Measurements from ENCODE around the genes IFITM10 and TSPAN32.

GRCh38 chr11:1672005-1672385 is 25.0 kb upstream of the KRTAP5-6 start:
- RRBS, result no CpG with 5 or more reads among the region's 11 CpGs

DNA sequence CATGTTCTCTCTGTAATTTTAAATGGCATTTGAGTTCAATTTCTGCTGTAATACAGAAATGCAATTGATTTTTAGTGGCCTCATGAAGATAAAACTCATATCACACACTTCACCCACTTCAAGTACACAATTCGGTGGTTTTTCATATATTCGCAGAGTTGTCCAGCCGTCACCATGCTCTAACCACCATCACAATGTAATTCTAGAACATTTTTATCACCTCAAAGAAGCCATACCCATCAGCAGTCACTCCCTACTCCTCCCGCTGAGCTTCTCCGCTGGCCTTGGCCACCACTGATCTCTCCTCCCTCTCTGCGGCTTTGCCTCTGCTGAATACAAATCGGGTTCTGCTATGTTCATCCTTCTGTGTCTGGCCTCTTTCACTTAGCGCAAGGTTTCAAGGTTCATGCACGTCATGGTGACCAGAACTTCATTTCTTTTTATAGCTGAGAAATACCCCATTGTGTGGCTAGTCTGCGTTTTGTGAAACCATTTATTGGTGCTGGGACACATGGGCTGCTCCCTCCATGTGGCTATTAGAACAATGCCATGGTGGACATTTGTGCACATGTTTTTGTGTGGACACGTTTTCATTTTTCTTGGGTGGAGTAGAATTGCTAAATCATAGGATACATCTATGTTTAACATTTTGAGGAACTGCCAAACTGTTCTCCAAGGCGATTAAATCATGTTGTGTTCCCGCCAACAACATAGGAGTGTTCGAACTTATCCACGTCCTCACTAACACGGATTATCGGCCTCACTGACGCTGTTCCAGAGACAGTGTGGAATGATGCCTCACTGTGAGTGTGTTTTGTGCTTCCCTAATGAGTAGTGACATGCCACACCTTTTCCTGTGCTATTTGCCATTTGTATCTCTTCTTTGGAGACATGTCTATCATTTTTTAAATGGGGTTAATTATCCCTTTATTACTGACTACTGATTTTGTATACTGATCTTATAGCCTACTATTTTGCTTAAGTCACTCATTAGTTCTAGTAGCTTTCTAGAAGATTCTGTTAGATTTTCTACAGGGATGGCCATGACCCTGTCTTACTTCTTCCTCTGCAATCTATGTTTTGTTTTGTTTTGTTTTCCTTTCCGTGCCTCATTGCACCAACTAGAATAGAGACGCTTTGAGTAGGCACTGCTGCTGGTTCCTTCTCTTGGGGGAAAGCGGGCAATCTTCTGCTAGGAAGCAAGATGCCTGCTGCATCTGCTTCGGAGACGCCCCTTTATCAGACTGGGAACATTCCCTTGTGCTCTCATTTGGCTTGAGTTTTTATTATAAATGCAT is 24.1 kb upstream of the KRTAP5-6 start:
- RRBS, result no CpG with 5 or more reads among the region's 23 CpGs

DNA sequence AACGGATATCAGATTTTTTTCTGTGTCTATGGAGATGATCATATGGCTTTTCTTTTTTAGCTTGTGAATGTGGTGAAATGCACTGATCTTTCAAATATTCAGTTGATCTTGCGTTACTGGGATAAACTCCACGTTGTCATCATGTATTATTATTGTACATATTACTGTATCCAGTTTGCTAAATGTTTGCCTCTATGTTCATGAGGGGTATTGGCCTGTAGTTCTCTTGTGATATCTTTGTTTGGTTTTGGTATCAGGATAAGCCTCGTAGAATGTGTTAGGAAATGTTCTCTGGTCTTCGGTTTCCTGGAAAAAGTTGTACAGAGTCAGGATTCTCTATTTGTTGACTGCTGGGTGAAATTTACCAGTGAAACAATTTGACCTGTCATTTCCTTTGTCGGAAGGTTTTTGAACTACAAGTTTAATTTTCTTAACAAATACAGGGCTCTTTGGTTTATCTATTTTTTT is 23.2 kb upstream of the KRTAP5-6 start:
- RRBS, result no CpG with 5 or more reads among the region's 6 CpGs

- RRBS, result no CpG with 5 or more reads among the region's 22 CpGs
Measured at GRCh38 chr11:1733858-1734485, 16.4 kb downstream of the IFITM10 start.

- RRBS, result 79% methylated on average over 2 of the region's 15 CpGs
Measured at GRCh38 chr11:1749599-1750387, 602 bp downstream of the IFITM10 start.

DNA sequence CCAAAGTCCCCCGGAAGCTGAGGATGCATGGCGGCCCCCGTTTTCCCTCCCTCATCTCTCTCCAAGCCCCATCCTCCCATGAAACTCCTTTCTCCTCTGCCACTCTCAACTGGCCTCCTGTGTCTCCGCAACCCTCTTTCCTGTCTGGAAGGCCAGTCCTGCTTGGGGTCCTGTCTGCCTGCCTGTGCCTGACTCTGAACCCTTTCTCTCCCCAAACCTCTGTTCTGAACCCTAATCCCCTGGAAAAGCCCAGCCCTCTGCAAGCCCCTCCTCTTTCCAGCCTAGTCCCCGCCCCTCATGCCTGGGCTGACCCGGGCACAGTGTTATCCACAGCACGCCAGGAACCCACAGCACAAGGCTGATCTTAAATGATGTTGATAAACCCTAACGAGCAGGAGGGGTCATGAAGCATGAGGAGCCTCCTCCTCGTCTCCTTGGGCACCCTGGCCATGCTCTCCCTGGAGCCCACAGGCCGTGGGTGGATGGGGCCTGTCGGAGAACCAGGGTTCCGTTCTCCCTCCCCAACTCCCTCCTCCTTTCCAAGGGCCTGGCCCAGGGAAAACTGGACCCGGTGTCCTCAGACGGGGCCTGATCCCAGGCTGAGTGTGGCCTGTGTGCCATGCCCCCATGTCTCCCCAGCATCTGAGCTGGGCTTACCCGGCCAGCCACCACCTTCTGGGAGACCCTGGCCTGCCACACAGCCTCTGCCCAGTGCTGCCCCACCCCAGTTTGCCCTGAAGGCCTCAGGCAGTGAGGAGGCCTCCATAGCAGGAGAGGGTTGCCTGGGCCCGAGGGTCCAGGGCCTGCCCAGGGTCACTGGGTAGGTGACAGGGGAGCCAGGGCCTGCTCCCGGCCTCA is at the start of gene IFITM10:
IFITM10 (minus strand) TSS at position 208 of the 858 bp plus-strand sequence.
- RRBS, result 68% methylated on average over 3 of the region's 17 CpGs

DNA sequence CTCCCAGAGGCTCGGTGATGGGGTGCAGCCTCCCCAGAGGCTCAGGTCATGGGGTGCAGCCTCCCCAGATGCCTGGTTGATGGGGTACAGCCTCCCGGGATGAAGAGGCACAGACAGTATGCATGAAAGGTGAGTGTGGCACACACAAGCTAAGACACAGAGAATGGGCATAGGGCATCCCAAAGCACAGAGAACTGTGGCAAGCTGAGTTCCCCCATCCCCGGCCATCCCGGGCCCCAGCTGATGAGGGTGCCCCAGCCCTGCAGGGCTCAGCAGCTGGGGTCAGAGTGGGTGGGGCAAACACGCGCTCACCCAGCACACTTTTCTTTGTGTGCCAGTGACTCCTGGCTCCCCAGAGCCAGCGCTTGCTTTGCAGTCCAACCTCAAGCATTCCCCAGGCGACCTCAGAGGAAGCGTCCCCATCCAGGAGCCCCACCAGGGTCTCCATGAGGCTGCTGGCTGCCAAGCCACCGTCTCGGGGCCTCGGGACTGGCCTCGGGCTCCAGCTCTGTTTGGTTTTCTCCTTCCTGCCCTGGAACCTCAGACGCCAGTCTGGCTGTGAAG is 4.7 kb upstream of the SYT8 start:
- RRBS, result no CpG with 5 or more reads among the region's 14 CpGs

DNA sequence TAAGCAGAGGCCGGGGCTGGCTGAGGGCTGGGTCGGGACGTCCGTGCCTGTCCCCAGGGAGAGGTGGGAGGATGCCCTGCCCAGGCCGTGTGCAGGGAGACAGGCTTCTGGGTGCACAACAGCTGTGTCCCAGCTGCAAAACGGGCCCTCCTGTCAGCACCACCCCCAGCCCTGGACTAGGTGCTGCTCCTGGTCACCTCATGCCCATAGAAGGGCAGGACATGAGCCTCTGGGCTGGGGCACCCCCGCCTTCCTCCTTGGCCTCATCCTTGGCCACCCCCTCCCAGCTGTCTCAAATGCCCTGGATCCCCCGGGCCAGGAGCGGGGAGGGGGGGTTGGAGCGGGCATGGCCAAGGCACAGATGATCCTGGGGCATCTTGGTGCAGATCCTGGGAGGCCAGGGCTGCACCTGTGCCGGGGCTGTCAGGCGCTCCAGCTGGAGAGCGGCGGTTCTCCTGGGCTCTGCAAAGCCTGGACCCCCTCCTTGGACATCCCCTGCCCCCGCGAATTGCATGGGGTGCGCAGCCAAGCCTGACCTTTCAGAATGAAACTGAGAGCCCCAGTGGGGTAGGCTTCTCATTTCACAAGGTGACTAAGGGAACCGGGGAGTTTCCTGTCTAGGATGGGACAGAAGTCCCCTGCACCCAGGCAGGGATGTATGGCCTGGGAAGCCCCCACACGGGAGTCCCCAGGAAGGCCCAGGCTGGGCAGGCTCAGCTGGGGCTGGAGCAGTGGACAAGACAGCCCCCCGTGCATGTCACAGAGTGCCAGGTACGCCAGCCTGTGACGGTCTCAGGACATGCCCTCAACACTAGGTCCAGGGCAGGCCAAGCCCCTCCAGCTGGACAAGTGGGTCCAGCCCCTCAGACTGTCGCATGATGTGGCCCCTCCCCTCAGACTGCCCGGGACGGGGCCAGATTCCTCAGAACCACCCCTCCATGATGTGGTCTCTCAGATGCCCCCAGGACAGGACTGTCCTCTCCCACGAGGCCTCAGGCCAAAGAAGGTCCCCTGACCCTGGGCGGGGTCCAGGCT is 2.0 kb downstream of the LSP1 start:
- RRBS, result 0% methylated on average over 4 of the region's 27 CpGs

GRCh38 chr11:1862747-1863003 is 9.8 kb downstream of the LSP1 start:
- RRBS, result no CpG with 5 or more reads among the region's 1 CpG

GRCh38 chr11:1872591-1872913 is 19.1 kb downstream of the PRR33 start:
- RRBS, result no CpG with 5 or more reads among the region's 12 CpGs

DNA sequence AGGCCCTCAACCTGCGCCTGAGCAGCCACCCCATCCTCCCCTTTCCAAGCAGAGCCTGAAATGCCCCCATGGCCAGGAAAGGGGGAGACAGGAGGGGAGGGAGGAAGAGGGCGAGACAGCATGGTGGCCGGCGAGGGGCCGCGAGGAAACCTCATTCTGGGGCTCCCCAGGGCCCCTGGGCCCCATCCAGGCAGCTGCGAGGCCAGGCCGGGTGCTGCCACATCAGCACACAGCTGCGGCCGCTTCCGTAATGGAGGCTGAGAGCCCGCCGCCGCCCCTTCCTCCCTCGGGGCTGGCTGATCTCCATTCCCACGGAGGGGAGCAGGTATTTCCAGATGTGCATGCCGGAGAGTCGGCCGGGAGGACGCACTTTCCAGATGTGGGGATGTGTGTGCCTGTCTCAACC is 10.0 kb downstream of the PRR33 start:
- RRBS, result 0% methylated on average over 6 of the region's 20 CpGs

DNA sequence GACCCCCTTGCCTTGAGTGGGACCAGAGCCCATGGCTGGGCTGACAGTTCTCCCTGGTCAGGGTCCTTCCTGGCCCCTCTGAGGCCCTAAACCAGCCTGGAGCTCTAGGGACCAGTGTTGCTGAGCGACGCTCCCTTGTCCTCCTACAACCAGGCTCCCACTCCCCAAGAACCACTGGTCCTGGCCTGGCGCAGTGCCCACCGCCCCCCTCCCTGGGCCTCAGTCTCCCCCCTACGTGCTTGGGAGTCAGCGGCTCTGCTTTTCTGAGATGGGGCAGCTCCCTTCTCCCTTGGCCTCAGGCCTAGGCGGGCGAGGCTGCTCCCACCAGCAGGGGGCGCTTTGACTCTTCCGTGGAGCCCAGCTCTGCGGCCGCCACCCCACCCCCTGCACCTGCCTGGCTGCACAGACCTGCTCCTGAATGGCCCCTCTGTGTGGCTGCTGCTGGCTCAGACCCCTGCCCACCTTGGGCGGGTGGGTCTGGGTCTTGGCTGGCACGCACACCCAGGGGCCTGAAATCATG is 9.3 kb downstream of the PRR33 start:
- RRBS, result no CpG with 5 or more reads among the region's 14 CpGs

GRCh38 chr11:1907932-1908435 is 11.5 kb upstream of the TNNT3 start:
- RRBS, result no CpG with 5 or more reads among the region's 11 CpGs

DNA sequence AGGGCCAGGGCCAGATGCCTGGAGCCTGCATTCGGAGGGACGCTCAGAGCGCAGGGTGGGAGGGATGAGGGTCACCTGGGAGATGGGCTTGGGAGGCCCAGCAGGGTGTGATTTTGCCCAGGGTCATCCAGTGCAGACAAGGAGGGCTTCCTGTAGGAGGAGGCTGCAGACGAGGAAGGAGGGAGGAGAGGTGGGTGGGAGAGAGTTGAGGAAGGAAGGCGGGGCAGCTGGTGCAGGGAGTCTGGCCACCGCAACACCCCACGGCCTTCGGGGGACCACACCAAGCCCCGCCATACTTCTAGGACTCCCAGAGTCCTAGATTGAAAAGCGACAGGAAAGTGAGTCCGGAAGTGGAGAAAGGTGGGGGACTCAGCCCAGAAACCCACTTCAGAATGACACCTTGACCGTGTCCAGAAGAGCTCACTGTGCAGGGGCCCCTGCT is 10.5 kb downstream of the TNNT3 start:
- RRBS, result no CpG with 5 or more reads among the region's 12 CpGs

GRCh38 chr11:2203136-2203798 is 31.7 kb upstream of the TH start:
- RRBS, result no CpG with 5 or more reads among the region's 17 CpGs

GRCh38 chr11:2267644-2268414 is 2.6 kb downstream of the ASCL2 start:
- RRBS, result no CpG with 5 or more reads among the region's 22 CpGs

DNA sequence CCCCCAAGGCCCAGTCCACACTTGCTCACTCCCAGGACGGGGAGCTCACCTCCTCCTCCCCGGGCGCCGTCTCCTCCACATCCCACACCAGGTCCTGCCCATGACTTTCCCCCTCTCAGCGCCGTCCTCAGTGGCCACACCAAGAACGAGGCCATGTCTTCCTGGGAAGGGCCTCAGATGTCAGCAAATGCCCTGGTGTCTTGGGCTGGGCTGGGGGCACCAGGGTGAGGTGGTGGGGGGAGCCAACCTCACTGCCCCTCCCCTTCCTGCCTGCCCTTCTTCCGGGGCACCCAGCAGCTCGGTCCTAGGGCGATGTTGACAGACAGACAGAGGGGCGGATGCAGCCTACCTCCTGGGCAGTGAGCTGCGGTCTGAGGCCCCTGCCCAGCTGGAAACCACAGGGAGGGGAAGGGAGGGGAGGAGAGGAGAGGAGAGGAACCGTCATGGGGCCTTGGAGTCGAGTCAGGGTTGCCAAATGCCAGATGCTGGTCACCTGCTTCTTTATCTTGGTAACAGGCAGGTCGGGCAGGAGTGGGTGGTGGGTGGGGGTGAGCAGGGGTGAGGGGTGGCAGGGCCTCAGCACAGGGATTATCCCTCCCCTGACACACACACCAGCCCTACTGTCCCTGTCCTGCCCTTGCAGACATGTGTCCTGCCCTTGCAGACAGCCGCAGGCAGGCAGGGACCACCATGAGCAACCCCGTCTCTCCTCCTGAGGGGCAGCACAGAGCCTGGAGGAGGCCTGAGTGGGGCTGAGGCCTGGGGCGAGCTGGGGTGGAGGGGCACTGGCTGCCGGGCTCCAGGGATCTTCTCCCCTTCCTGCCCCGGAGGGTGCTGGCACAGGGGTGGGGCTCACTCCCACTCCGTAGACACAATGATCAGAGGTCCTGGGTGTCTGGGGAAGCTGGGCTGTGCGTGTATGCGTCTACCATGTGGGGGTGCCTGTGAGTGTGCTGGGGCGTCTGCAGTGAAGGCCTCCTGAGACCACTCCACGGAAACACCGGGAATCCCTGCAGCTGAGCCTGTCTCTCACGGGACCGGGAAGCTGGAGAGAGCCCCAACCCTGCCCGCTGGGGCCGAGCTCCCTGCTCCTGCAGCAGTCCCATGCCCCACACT is at the start of gene TSPAN32:
TSPAN32 (plus strand) TSS at position 307 of the 1,116 bp plus-strand sequence.
- RRBS, result 10% methylated on average over 2 of the region's 30 CpGs

GRCh38 chr11:2390539-2391241 is 9.9 kb upstream of the TSSC4 start:
- RRBS, result no CpG with 5 or more reads among the region's 14 CpGs

DNA sequence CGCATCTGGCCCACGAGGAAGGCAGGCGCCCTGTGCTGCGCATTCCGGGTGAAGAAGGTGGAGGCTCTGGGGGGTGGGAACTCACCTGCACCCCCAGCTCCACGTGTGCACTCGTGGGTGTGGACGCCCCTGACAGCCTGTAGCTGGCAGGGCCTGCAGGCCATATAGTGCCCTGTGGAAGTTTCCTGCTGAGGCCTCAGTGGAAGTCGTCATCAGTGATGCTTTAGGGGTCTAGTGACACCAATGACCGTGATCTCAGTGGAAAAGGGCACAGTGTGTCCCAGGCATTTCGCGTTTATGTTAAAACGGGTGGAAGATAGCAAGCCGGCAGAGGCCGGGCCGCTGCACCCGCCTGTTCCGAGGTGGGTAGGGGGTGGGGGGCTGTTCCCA is 4.4 kb upstream of the TSSC4 start:
- RRBS, result no CpG with 5 or more reads among the region's 18 CpGs

GRCh38 chr11:2462854-2464316 is 18.6 kb downstream of the KCNQ1 start:
- RRBS, result 71% methylated on average over 6 of the region's 52 CpGs